HTERT-HM (cell line): ENCODE results near the gene HNRNPC.

GRCh38 chr14:21203925-21205076 is 48.4 kb upstream of the OR5AU1 start:
- RRBS: no CpG with 5 or more reads among the region's 15 CpGs

DNA sequence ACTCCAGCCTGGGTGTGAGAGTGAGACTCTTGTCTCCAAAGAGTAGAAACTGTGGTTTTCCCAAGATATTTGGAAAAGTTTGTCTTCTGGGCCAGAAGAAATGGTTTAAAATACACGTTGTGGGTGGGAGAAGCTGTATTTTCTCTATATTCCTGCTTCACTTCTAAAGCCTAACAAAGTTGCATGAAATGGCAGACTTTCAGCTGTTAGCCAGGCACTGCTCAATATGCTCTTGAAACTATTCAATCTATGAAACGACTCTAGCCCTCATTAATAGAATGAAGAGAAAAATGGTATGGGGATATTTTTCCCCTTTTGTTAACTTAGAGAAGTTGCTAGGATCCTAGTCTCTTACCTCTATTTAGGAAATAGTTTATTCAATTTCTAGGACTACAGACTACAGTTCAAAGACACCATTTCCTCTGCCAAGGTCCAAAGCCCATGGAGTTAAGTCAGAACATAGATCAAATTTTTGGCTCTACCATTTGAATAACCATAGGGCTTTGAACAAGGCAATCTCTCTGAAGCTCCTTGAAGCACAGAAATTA is 49.3 kb upstream of the OR5AU1 start:
- RRBS: no CpG with 5 or more reads among the region's 2 CpGs

- RRBS: no CpG with 5 or more reads among the region's 9 CpGs
These were observed 41.8 kb downstream of the HNRNPC start for GRCh38 chr14:21227106-21228250.

- RRBS: no CpG with 5 or more reads among the region's 8 CpGs
These were observed 19.6 kb downstream of the HNRNPC start for GRCh38 chr14:21249475-21250184.

- RRBS: no CpG with 5 or more reads among the region's 35 CpGs
These were observed 749 bp downstream of the HNRNPC start for GRCh38 chr14:21268206-21269180.

DNA sequence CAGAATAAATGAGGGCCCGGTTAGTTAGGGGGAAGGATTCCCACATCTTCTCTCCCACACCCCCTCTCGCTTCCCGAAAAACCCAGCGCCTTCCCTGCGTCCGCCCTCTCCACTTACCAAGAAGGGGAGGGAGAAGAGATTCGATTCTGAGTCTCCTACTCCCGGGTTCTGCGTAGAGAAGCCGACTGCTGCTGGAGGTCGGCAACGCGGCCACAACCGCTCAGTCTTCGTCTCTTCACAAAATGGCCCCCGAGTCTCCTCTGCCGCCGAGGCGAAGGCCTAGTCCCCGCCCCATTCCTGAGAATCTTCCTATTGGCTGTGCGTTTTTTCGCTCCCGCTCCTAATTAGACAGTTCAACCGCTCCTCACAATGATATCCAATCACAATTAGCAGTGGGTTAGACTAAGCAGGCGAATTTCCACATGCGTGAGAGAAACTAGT is at the start of gene HNRNPC:
TSS of gene HNRNPC (minus strand) at position 262 of the 441 bp plus-strand sequence.
- RRBS: no CpG with 5 or more reads among the region's 26 CpGs

DNA sequence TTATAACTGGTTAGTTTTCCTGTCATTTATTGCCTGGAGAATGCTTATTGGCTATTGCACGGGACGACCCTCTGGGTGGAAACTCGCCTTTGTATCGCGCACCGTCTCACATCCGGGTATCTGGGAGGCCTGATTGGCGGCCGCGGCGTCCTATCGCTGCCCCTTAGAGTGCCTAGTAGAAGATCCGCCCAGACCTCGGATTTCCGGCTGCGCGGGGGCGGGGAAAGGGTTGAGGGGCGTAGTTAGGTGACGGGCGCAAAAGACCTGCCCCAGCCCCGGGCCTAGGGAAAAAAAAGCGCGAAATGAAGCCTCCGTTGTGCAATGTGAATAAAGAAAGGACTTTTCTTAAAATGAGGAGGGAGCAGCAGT is 364 bp upstream of the HNRNPC start:
- RRBS: 2% methylated on average over 15 of the region's 25 CpGs

- RRBS: no CpG with 5 or more reads among the region's 14 CpGs
These were observed 31.3 kb downstream of the SUPT16H start for GRCh38 chr14:21352320-21353094.

GRCh38 chr14:21400678-21401119 is 16.9 kb upstream of the SUPT16H start:
- RRBS: no CpG with 5 or more reads among the region's 9 CpGs

DNA sequence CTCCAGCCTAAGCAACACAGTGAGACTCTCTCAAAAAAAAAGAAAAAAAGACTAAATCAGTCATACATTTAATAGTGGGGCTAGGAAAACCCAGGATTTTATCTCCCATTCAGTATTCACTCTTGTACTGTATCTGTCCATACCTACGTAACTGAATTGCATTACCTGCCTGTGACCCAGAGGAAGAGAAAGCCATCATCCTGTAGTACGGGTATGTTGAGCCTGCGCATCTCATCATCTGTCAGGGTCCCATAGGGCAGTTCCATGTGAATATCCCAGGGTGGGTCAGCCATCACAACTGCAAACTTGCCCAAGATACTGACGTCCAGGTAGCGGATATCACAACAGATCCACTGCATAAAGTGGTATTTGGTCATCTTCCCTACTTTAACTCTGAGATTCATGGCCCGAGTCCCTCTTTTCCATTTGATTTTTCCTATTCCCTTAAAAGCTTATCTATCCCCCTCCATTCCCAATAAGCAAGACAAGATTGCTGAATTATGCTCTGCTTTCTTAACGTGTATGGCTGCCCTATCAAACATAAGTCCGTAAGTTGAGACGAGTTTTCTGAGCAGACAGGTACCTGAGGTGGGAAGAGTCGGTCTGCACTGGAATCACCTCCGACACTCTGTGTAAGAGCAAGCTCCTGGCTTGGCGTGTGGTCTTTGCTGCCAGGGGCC is 10.7 kb downstream of the METTL3 start:
- RRBS: no CpG with 5 or more reads among the region's 12 CpGs

- RRBS: no CpG with 5 or more reads among the region's 1 CpG
These were observed 10.0 kb downstream of the METTL3 start for GRCh38 chr14:21501120-21501526.

- RRBS: no CpG with 5 or more reads among the region's 7 CpGs
These were observed 50.5 kb upstream of the OR4E1 start for GRCh38 chr14:21723968-21724643.

- RRBS: no CpG with 5 or more reads among the region's 5 CpGs
These were observed 187.5 kb upstream of the OR4E1 start for GRCh38 chr14:21860945-21861612.

DNA sequence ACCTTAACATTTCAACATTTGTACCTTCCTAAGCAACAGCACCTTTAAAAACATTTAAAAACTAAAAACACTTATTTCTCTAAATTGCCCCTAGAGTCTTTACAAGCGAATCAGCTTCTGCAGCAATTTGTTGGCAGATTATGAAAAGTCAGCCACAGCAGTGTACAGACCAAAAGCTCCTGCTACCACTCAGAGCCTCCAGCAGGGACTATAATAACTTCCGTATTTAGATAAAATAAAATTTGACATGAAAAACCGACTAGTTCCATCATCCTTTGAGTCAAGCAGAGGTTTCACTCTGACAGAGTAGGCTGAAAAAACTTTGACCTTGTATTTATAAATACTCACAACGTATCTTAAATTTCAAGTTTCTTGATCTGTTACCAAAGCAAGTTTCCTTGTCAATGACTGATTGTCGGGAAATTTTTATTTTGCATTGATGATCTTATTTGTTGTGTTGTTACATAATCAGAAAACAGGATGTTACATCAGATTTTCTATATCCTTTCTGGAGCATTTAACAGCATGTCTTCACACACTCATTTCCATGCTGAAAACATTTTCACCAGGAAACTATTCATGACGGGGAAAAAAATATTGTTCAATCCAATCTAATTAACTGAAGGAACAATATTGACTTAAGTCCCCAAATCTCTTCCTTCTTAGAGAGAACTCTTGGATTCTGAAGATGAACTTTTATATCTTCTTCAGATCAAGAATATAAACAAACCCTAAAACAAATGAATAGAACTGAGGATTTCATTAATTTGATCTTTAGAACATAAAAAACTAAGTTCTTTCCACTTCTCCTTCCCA is 283.3 kb downstream of the DAD1 start:
- RRBS: no CpG with 5 or more reads among the region's 6 CpGs

DNA sequence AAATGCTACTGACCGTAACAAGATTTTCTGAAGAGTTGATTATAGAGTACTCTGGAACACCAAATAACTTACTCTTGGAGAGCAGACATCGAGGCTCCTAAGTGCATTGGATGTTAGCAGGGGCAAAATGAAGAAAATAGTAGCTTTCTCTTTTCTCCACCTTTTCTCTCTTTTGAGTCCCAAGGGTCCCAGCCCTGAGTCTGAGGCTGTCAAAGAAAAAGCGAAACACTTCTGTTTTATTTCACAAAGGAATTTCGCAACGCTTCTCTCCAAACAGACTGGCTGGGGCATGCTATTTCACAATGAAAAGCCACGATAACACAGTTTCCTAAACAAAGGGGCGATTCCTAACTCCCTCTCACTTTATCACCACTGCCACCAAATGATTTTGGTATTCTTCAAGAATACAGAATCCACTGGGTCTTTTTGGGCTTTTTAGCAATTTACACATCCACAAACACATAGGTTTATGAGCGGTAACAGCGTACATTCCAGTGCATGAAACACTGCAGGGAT is 161.3 kb downstream of the DAD1 start:
- RRBS: no CpG with 5 or more reads among the region's 9 CpGs

- RRBS: no CpG with 5 or more reads among the region's 4 CpGs
These were observed 82.5 kb downstream of the DAD1 start for GRCh38 chr14:22506568-22506875.

GRCh38 chr14:22510412-22510761 is 78.6 kb downstream of the DAD1 start:
- RRBS: no CpG with 5 or more reads among the region's 2 CpGs

- RRBS: no CpG with 5 or more reads among the region's 3 CpGs
These were observed 68.3 kb downstream of the DAD1 start for GRCh38 chr14:22520736-22521079.

DNA sequence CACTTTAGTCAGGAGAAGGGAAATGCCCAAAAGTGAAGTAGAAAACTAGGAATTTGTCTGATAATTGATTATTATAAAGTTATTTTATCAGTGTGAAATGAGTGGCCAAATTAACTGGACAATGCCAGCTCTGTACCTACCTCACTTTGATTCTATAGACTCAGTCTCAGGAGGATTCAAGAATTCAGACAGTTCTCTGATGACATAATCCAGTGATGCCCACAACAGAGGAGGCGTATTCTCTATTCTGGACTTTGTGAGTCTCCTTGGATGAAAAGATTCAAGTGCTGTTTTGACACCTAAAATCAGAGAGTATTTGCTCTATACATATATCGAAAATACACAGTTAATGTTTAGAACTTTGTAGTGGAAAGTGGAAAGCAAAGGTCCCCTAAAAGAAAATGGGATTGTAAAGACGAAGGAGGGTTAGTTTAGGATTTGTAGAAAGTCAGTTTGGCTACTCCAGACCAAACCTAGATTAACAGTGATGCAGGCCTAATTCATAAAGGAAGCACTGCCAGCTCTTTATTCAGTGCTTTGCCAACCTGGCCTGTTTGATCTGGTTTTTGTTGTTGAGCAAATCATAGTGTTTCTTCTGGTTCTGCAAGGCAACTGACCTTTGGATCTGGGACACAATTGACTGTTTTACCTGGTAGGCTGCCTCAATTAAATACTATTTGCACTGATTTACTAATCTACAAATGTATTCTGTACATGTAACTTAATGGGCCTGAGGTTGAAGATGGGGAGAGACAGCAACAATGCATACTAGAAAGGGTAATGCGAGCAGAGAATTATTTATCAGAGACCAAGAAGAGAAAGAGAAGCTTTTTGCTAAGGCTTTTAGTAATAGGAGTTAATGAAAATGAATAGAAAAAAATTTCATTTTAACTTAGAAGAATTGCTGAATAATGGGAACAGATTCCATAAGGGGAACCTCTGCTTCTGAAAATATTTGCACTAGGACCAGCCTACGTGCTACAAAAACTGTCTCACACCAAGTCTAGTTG is 67.3 kb downstream of the DAD1 start:
- RRBS: no CpG with 5 or more reads among the region's 5 CpGs